Measurements from ENCODE around the genes C20orf144, ACTL10 and ACSS2.

- PRO-cap: no peak
These were observed 17.8 kb downstream of the CBFA2T2 start for GRCh38 chr20:33507541-33508349.

- PRO-cap: no peak
These were observed 17.5 kb upstream of the C20orf144 start for GRCh38 chr20:33644411-33645273.

- PRO-cap: no peak
These were observed at the start of gene C20orf144 for GRCh38 chr20:33662017-33662632. Gene C20orf144 (plus strand): TSS chr20:33662327.

GRCh38 chr20:33666093-33667143 lies at the start of gene ACTL10:
Gene ACTL10 (plus strand): TSS chr20:33666943.
- PRO-cap: no peak

GRCh38 chr20:33673923-33674285 lies 324 bp downstream of the NECAB3 start:
- PRO-cap: no peak

DNA sequence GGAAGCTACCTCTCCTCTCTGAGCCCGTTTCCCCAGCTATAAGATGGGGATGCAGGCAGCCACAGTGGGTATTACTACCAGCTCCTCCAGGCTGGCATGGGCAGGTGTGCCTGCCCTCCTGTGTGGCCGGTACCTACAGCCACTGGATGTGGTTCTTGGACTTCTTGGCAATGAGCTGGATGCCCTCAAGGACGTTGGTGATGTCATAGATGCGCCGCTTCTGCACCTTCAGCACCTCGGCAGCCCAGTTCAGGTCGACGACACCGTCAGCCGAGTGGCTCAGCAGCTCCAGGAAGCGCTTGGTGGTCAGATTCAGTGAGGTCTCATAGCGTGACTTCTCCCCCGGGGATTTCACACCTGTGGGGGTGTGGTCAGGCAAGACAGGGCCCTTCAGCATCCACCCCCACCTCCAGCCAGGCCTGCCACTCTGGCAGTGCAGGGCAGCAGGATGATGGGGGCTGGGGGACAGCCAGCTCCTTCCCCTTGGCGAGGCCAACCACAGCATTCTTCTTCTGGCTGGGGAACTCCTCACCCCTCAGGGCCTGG lies 5.5 kb upstream of the NECAB3 start:
- PRO-cap: no peak

DNA sequence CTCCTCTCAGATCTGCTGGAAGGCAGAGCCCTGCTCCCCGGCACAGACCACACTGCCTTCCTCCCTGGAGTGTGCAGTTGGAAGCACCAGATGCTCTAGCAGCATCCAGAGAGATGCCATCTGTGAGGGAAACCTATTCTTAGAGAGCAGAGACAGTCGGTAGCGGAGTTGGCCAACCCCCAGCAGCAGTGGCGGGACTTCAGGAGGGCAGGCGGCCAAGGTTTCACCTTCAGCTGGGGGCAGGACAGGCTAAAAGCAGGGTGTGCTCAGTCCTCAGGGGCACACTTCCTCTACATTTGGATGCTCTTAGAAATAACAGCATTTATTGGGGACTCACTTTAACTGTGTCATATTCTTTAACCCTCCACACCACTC lies 16.8 kb upstream of the E2F1 start:
- PRO-cap: no peak

DNA sequence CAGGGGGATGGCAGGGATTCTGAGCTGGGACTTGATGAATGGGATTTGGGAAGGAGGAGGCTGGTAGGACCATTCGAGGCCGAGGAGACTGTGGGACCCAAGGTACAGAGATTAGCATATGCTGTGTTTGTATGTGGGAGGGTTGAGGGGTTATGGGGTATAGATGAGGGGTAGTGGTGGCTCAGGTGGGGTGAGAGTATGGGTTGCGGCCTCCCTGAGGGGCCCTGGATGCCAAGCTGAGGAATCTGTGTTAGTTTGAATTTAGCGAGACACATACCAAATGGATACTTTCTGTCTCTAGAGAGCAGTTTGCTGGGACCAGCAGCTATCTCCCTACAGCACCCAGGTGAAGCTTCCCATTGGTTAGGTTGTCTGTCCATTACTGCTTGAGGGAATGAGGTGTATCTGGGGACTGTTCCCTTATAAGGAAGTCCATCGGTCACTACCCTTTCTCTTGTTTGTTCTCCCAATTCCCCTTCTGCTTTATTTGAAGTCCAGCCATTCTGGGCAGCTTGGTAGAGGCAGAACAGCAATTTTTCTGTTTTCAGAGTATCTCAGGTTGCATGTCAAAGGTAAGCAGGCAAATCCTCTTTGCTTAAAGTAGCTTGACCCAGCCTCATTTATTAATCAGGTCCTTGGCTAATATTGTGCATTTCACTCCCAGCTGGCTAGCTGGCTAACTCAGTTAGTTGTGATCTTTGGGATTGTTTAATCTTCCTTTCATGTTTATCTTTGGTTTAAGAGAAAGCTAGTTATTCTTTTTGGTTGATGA lies 15.3 kb downstream of the CHMP4B start:
- PRO-cap: no peak

- PRO-cap: bidirectional peak, plus-strand start at chr20:33994494, minus-strand start at chr20:33994380
These were observed 654 bp downstream of the RALY start for GRCh38 chr20:33994260-33994870.

DNA sequence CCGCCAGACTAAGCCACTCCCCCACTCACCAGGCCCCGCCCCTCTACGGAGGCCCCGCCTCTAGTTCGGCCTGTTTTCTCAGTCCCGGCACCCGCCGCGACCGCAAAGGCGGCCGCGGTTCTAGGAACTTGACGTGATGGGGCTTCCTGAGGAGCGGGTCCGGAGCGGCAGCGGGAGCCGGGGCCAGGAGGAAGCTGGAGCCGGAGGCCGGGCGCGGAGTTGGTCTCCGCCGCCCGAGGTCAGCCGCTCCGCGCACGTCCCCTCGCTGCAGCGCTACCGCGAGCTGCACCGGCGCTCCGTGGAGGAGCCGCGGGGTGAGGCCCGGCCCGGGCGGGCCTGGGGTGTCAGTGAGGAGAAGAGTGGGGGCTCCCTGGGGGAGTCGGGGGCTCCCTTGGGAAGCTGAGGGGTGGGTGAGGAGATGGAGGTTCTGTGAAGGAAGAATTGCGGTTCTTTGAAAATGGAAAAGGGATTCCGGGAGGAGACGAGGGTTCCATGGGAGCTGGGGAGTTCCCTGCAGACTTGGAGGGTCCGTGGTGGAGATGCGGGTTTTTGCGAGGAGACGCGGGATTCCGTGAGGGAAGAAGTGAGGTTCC lies at the start of gene ACSS2:
ACSS2 (plus strand) TSS at position 103 of the 593 bp plus-strand sequence.
- PRO-cap: unidirectional peak, plus-strand start at position 71 of the sequence; unidirectional peak, plus-strand start at position 105 of the sequence

- PRO-cap: no peak
These were observed 21.5 kb downstream of the ACSS2 start for GRCh38 chr20:34897670-34898604.

DNA sequence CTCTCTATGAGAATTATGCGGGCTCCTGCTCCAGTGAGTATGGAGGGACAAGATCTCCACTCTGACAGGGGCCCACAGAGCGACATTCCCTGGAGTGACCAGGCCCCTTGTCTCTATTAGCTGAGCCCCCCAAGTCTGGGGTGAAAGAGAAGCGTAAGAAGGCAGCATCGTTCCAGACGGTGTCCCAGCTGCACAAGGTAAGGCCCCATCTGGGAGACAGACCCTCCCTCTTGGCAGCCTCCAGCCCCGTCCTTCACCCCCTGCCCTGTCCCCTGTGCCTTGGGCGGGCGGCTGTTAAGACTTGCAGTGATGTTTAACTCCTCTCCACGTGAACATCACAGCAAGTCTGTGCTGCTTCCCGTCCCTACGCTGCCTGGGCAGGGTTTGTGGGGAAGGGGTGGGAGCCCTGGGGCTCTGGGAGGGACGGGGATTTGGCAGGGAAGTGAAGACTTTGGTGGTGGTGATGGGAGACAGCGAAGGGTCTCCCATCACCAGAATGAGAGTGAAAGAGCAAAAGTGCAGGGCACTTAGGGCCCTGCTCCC lies 34.5 kb downstream of the MYH7B start:
- PRO-cap: no peak

DNA sequence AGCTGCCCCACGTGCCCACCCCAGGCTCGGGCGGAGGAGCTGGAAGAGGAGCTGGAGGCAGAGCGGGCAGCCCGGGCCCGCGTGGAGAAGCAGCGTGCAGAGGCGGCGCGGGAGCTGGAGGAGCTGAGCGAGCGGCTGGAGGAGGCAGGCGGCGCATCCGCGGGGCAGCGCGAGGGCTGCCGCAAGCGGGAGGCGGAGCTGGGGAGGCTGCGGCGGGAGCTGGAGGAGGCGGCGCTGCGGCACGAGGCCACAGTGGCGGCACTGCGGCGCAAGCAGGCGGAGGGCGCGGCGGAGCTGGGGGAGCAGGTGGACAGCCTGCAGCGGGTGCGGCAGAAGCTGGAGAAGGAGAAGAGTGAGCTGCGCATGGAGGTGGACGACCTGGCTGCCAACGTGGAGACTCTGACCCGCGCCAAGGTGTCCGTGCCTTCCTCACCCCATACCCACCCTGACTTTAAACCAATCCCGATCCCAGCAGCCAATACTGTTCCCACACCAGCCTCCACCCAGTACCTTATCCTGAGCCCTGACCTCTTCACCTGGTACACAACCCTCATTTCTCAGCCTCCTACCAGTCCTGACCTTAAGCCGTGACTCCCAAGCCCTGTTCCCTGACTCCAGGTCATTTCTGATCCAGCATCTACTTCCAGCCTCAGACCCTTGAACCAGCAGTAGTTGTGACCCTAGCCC lies 41.7 kb downstream of the MYH7B start:
- PRO-cap: no peak

DNA sequence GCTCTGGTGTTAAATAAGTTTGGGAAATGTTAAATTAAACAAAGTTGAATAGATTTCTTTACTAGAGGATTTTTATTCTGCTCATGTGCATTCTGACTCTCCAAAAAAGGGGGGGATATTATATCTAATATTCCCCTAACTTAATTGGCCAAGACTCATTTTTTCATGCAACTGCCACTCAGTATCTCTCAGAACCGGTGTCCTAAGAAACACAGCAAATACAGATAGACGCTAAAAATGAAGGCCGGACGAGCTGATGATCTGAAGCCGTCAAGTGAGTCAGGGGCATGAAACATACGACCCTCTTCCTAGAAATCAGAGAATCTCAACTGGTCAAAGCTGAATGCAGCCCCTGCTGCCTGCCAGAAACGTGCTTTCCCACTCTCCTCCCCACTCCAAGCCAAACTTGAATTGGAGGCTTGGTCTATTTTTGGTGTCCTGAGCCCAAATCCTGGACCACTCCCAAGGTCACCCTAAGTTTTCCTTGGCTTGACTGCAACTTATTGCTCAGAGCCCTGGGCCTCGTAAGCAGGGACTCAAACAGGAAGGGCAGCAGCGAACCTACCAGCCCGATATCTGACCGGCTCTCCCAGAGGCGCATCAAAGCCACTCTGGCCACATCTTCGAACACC lies 12.8 kb downstream of the EDEM2 start:
- PRO-cap: no peak

GRCh38 chr20:35277069-35277533 lies 821 bp downstream of the MMP24OS start:
- PRO-cap: no peak

GRCh38 chr20:35303794-35304447 lies 11.7 kb upstream of the FAM83C start:
- PRO-cap: no peak

- PRO-cap: no peak
These were observed 3.5 kb downstream of the ROMO1 start for GRCh38 chr20:35702533-35703198.

DNA sequence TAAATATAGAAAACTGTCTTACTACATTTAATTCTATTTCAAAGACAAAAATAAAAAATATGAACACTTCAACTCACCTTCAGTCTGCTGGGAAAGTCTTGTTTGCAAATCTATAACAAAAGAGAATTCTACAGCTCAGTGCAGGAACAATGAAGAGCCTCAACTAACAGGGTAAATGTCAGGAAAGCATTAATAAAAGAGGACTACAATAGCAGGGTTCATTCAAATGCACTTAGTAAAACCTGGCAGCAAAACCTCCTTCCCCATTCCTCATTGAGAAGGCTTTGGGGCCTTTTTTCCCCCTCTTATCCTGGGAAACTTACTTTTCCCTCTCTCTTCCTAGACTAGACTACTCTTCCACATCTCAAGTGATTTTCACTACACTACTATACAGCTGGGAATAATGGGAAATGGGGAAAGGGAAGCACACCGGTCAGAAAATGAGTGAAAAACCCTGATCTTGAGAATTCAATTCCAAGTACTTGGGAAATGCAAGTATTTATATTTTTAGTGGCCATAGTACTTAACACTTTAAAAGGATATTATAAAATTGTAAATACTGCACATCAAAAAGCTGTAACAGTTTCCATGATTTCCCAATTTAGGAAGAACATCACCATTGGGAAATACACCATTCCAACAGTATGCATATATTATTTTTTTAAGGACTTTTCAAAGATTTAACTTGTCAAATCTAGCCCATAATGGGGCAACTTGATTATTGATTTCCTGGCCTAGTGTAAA lies 10.1 kb downstream of the ROMO1 start:
- PRO-cap: no peak

DNA sequence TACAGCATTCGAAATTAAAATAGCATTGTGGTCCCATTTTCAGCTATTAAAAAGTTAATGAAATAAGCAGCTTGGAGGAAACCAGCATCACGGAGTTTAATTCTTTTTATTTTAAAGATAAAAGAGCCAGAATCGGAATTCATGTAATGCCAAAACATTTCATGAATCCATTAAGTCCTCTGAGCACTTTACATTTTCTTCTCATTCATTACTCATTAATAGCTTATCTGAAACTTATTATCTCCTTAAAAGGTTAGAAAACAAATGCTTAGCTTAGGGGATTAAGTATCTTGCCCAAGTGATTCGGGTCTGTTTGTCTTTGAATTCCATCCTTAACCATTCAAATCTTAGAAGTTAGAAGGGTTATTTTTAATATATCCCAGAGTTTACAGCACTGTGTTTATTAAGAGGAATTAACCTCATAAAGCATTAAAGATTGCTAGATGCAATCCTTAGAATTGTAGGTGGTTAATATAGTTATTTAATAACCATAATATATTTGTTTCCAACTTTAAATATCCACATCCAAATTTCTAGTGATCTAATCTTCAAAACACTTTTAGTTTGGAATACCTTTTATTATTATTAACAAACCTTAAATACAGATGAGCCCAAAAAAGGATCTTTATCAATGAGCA lies 11.1 kb downstream of the RBM39 start:
- PRO-cap: no peak

DNA sequence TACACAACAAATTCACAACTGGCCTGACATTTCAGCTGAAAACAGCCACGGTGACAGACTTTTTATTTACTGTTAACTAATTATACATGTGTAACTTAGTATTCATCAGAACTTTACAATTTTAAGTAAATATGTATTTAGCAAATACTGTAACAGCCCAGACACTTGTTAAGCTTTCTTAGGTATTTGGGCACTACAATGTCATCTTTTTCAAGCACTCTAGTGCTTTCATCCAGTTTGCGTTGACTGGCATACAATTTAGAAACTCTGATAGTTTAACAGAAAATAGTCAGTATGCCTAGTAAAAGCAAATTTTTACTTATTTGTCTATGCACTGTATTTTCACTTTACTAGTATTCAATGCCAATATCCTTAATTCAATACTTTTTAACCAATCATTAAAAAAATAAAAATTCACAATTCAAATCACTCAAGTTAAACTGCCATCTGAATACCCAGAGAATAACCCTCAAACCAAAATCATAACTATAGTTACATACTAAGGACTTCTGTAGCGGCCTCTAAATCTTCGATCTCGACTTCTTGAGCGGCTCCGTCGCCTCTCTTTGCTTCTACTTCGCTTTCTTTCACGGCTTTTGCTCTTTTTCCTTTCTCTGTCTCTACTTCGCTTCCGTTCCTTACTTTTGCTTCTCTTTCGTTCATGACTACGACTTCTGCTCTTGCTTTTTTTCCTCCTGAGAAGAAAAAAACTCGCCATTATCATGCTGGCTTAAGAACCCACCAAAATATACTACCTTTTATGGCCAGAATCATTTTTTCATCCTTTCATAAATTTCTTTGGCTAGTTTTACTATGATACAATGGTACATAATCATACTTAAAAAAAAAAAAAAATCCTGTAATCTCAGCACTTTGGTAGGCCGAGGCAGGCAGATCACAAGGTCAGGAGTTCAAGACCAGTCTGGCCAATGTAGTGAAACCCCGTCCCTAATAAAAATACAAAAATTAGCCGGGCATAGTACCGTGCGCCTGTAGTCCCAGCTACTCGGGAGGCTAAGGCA lies 10.3 kb downstream of the RBM39 start:
- PRO-cap: no peak